Diencephalon (tissue), 2 donors: ENCODE results near the genes CDK13 and C7orf25.

GRCh38 chr7:38345439-38346248, 167.6 kb downstream of the STARD3NL start:
- RAMPAGE, long total RNA, result no peak

GRCh38 chr7:38363186-38363855, 185.3 kb downstream of the STARD3NL start:
- RAMPAGE, long total RNA, result no peak

DNA sequence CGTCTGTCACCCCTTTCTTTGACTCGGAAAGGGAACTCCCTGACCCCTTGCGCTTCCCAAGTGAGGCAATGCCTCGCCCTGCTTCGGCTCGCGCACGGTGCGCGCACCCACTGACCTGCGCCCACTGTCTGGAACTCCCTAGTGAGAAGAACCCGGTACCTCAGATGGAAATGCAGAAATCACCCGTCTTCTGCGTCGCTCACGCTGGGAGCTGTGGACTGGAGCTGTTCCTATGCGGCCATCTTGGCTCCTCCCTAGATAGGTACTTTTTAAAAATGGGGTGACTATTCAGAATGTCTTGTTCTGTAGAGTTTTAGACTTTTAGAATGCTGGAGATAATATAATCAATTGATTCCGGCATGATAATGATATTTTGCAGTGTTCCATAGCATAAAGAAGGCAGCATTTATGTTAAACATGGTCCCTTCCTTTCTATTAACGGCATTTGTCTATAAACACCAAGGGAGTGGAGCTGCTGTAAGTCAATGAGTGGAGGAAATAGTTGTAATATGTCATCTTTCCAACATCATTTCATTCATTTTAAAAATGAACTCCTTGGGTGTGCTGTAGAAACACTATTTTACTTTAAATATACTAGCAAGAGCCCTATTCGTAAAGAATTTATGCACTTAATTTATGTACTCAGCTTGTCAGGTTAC, 35.7 kb downstream of the POU6F2 start:
- RAMPAGE, long total RNA, result no peak

DNA sequence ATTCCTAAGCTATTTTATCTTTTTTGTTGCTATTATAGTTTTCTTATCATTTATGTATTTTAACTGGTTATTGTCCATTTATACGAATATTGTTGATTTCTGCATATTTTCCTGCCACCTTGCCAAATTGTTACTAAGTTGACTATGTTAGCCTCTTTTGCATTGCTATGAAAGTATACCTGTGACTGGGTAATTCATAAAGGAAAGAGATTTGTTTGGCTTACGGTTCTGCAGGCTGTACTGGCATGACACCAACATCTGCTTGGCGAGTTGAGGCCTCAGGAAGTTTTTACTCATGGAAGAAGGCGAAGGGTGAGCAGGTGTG, 8.3 kb downstream of the RALA start:
- RAMPAGE, long total RNA, result no peak

- RAMPAGE, long total RNA, result no peak
Measured at GRCh38 chr7:39949970-39950425, at the start of gene CDK13. Gene CDK13 (plus strand): TSS chr7:39950256.

- RAMPAGE, long total RNA, result no peak
Measured at GRCh38 chr7:39971901-39972178, 21.8 kb downstream of the CDK13 start.

DNA sequence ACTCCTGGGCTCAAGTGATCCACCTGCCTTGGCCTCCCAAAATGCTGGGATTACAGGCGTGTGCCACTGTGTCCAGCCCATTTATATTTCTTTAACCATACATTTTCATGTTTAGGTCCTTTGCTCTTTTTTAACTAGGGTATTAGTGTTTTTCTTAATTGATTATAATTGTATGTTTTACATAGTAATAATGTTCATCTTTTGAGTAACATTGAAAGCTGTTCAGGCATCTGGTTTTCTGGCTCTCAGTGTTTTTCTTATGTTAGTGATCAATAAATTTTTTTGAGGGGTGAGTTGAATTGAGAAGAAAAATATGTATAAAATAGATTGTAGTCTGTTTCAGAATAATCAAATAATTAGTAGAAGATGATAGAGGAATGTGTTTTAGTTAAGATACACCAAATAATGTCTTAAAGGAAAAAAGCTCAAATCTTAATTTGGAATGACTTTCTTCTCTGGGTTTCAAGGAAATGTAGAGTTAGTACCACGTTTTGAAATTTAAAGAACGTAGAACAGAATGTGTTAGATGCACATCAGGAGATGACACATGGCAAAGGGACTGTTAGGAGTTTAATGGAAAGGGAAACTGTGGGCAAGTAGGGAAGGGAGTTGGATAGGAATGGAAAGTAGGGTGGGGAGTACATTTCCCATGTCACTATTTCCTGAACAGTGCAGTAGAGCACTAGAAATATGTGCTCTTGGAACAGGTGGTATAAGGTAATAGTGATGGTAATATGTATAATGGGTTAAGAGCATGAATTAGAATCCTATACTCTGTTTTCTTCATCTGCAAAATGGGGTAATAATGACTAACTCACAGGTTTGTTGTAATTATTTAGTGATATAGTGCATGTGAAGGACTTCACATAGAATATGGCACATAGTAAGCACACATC, 64.9 kb downstream of the CDK13 start:
- RAMPAGE, long total RNA, result no peak

DNA sequence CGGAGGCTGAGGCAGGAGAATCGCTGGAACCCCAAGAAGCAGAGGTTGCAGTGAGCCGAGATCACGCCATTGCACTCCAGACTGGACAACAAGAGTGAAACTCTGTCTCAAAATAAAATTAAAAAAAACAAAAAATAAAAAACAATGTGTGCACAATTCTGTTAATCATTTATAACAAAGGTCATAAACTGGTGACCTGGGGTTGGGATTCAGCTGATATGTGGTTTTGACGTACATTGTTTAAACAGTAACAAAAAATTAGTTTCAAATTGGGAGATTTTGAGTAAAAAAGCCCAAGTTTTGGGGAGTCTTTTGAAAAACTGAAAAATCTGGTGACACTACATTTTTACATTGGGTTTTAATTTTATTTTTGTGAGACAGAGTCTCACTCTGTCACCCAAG, 11.8 kb downstream of the MPLKIP start:
- RAMPAGE, long total RNA, result no peak

DNA sequence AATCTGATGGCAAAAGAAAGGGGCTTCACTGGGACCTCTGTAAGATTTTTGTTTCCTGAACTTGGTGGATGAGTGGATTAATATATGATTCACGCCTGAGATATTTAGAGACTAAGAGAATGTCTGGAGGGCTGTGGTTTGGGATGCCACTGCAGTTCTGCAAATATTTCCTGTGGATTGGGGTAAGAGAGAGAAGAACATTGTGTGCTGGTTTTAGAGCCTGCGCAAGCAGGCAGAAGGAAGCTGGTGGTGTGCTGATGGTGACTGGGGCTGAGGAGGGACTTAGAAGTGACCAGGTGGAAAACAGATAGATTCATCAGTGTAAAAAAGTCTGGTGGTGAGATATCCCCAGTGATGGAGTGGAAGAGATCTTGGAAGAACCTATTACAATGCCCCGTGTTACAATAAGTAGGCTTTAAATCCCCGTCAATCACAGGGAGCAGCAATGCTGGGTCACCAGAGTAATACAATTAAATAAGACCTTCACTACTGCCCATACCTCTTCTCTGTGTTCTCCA, 87.1 kb downstream of the SUGCT start:
- RAMPAGE, long total RNA, result no peak

GRCh38 chr7:40469922-40470546, 335.2 kb downstream of the SUGCT start:
- RAMPAGE, long total RNA, result no peak

DNA sequence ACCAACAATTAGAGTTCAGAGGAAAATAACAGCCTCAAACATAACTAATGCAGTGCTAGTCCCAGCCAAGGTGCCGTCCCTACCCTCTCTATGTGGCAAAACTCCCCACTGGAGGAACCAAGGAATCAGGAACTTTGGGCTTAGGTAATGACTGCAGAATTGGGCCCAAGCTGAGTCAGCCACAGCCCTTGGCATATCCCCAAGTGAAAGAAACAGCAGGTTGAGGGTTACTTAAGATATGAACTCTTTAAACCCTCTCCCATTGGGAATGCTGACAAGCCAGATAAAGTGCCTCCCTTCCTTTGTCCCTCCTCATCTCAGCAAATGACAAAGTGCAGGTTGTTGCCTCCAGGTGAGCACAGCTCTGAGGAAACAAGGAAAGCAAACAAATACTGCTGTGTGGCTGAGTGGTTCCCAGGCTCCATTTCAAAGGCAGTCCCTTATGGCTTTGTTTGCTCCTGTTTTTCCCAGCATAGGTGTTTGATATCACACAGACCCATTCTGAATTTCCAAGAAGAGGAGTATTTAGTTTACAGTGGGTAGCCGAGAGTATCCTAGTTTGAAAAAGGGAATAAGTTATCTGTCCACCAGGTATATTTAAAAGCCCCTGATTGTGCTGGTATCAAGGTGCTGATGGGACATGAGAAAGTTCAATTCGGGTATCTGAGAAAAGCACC, 643.5 kb downstream of the INHBA start:
- RAMPAGE, long total RNA, result no peak

- RAMPAGE, long total RNA, result no peak
Measured at GRCh38 chr7:41414297-41414678, 288.6 kb downstream of the INHBA start.

GRCh38 chr7:41449575-41450048, 253.3 kb downstream of the INHBA start:
- RAMPAGE, long total RNA, result no peak

DNA sequence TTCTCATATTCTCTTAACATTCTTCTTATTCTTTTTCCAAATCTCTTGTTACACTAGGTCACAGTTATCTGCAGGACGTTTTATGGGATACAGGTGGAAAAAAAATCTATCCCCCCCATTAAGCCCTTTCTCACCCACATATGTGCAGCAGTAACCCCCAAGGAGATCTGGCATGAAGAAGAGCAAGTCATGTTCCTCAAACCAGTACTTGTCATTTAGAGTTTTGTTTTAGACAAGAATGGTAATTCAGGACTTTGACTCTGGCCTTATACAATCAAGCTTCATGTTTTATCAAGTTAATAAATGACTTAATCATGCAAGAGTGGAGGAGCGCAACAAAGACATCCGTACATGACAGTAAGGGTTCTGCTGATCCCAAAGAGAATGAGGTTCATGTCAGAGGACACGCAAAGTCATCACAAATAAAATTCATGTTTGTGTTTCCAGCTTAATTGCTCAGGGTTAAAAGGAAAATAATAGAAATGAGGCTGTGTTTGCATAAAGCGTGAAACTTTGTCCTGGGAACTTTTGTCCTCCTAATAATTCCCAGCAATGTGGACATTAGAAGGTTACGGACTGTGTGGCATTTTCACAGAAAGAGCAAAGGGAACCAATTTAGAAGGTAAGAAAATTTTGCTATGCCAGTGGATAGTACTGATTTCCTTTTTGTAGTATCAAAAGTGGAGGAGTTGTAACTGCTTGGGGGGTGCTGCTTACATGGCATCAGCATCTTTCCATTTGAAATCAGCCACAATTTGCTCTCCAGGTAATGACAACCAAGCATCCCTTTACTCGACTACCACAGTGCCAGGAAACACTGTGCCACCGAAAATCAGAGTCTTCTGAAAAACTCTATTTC, 237.4 kb downstream of the INHBA start:
- RAMPAGE, long total RNA, result no peak

DNA sequence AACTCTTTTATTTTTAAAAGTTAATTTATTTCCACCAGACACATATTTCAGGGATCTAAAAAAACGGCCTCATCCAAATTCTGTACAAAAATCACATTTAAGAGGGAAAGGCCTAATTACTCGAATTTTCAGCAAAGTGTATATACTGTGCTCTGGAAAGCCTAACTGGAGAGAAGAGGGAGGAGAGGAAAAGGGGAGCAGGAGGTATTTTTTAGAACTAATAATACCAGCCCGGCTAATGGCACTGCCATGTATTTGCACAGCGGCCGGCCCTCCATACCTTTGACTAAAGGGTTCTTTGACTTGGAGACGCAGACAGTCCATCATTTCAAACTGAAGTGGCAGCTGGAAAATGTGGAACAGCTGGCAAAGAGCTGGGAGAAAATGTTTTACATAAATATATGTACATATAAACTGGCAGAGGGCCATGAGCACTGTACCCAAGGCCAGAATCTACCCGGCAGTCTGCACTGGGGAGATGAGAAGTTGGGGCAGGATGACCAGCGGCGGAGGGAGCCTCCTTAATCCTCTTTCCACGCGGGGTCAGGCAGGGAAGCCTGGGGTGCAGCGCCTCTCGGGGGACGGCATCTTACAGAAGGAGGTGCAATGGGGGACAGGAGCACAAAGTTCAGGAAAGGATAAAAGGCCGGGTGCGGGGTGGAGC, 1.4 kb downstream of the GLI3 start:
- RAMPAGE, long total RNA, result no peak

DNA sequence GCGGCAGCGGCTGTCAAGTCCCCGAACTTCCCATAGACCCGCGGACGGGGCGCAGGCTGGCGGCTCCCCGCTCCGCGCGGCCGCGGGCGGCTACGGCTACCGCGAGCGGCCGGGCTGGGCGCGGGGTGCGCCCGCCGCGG, 163 bp downstream of the GLI3 start:
- RAMPAGE, long total RNA, result no peak

- RAMPAGE, long total RNA, result no peak
Measured at GRCh38 chr7:42911782-42912777, at the start of gene C7orf25. Gene C7orf25 (minus strand): TSS chr7:42912070.

DNA sequence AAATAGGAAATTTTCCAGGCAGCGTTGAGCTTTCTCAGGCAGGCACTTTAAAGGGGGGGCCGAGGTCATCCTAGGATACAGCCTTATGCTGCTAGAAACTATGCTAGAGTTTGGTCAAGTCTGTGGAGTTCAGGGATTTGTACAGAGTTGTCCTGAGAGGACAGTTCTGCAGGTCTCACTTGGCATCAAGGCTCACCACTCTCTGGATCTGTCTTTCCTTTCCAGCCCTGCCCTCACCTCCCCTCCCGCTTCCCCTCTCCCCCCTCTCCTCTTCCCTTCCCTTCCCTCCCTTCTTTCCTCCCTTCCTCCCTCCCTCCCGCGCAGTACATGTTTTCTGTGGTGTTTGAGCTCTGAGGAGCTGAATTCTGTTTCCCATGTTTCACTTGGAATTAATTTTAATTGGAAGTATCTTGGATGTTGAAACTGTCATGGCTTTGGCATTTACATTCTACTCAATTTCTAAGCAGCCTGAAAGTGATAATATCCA, 1.1 kb downstream of the MRPL32 start:
- RAMPAGE, long total RNA, result no peak

DNA sequence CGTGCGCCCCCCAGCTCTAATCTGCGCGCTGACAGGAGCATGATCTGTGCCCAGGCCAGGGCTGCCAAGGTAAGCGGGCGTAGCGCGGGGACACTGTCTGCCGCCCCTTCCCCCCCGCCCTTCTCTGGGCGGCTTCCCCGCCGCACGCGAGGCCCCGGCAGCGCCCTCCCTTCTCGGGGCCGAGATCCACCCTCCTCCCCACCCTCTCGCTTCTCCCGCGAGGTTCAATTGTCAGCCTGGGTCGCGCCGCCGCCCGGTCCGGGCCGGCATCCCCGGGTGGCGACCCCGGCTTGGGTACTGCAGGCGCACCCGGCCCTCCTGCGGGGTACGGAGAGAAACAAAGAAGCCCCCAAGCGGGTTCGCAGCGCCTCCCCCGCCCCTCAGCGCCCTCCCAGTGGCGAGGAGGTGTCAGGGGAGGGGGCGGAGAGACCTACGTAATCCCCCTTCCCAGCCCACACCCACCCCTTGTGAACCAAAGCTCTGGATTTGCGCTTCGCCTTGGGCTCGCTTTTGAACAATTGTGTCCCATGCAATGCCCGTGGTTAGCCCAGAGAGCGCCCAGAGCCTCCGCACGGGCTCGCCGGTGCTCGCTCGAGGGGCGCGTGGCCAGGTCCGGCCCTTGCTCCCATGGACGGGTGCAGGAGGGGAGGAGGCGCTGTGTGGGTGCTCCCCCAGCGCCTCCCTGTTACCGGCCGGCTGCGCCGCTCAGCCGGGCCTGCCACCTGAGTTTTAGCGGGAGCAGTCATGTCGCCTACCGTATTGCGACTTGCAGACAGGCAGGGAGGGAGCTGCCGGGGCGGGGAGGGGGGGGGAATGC, 630 bp downstream of the HECW1 start:
- RAMPAGE, long total RNA, result no peak

DNA sequence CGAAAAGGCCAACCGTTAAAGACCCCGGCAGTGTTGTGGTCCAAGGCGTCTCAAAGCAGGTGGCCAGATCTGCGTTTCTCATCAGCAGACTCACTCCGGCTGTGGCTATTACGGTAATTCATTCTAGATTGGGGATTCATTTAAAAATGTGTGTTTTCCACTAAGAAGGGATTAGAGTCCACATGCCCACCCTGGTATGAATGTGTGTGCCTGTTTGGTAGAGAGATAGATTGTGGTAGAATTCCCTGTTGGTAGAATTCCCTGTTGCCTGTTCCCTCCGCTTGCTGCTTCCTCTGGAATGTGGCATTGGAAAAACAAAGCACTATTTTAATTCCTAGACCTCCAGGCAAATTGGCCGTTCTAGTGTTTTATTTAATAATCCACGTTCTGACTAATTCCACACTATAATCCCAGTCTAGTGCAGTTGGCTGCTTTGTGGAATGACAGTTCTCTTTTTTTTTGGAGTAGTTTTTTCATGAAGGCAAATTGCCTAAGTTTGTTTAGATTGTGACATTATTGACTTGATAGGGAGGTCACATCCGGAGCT, 1.9 kb downstream of the HECW1 start:
- RAMPAGE, long total RNA, result no peak